ENCODE measurements around a stretch of chr1.

DNA sequence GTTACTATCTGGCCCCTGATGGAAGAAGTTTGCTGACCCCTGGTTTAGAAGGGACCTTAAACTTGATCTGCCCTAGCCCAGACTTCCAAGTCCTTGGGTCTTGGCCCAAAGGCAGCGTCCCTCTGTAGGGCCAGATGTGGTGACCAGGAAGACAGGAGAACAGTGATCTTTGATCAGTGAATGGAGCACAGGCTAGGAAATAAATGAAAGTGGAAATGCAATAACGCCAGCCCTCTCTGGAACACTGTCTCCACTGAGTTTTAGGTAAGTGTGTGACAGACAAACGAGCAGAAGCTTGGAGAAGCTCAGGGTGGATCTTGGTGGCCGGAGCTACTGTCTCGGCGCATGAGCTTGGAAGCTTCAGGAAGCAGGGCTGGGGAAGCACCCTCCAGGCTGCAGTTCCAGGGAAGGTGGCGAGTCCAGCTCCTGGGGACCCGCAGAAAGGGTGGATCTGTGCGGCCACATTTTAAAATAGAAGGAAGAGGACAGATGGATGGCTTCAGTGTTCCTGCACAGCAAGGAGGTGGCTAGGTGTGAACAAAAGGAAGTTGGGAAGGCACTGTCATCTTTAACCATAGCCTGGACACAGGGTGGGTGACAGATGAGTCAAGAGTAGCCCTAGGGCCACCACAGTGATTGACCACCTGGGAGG, 58.6 kb downstream of the SPSB1 start:
- RRBS, result no CpG with 5 or more reads among the region's 9 CpGs

- RRBS, result no CpG with 5 or more reads among the region's 39 CpGs
These were observed 63.6 kb downstream of the SPSB1 start for GRCh38 chr1:9355959-9357076.

- RRBS, result no CpG with 5 or more reads among the region's 12 CpGs
These were observed 92.1 kb upstream of the SLC25A33 start for GRCh38 chr1:9447086-9447669.

DNA sequence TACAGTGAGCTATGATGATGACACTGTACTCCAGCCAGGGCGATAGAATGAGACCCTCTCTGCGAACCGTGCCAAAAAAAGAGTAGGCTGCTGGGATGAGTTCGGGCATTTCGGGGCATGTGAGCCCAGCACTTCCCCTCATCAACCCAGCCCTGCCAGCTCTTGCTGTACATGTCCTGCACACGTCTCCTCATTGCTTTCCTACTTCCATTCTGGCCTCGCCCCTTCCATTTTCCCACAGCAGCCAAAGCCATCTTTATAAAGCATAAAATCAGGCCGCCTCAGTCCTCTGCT, 47.6 kb downstream of the PIK3CD start:
- RRBS, result no CpG with 5 or more reads among the region's 8 CpGs

- RRBS, result no CpG with 5 or more reads among the region's 9 CpGs
These were observed 16.2 kb downstream of the CLSTN1 start for GRCh38 chr1:9807630-9807961.

DNA sequence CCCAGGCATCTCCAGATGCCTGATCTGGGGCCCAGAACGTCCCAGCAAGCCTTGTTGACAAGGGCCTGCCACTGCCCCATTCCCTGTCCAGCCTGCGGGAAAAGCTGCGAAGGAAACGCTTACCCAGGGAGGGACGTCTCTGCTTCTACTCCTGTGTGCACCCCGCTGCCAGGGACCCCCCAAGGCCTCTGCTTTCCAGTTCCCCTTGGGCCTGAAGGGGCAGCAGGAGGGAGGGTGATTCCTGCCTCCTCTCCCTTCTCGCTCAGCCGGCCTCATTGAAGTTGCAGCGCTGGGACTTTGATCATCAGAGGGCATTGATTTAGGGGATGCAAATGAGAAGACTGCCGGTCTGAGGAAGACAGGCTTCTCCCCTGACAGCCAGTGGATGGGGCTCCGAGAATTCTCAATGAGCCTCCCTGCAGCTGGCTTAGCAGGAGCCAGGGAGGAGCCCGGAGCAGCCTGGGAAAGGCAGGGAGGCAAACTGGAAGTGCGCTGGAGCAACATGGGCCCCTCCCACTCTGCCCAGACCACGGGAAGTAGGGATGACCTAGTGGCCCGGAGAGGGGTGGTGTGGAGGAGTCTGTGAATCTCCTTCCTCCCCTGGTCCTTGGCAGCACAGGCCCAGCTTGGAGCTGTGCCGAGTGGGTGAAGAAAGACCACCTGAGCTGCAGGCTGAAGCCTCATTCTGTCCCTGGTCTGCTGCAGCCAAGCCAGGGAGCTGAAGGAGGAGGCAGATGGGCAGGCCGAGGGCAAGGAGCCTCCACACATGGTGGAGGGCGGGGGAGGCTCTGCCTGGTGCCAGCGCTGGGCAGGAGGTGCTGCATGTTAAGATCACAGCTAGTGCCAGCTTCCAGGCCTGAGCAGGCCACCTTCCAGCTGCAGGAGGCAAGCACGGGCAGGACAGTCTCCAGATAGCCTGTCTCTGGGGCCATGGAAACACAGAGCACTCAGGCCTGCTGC, 12.0 kb upstream of the CLSTN1 start:
- RRBS, result 73% methylated on average over 4 of the region's 20 CpGs

GRCh38 chr1:9843884-9844494, 20.2 kb upstream of the CLSTN1 start:
- RRBS, result no CpG with 5 or more reads among the region's 13 CpGs

DNA sequence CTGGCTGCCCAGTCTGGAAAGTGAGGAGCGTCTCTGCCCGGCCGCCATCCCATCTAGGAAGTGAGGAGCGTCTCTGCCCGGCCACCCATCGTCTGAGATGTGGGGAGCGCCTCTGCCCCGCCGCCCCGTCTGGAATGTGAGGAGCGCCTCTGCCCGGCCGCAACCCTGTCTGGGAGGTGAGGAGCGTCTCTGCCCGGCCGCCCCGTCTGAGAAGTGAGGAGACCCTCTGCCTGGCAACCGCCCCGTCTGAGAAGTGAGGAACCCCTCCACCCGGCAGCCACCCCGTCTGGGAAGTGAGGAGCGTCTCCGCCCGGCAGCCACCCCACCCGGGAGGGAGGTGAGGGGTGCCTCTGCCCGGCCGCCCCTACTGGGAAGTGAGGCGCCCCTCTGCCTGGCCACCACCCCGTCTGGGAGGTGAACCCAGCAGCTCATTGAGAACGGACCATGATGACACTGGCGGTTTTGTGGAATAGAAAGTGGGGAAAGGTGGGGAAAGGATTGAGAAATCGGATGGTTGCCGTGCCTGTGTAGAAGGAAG, 3.9 kb upstream of the UBE4B start:
- RRBS, result no CpG with 5 or more reads among the region's 33 CpGs

DNA sequence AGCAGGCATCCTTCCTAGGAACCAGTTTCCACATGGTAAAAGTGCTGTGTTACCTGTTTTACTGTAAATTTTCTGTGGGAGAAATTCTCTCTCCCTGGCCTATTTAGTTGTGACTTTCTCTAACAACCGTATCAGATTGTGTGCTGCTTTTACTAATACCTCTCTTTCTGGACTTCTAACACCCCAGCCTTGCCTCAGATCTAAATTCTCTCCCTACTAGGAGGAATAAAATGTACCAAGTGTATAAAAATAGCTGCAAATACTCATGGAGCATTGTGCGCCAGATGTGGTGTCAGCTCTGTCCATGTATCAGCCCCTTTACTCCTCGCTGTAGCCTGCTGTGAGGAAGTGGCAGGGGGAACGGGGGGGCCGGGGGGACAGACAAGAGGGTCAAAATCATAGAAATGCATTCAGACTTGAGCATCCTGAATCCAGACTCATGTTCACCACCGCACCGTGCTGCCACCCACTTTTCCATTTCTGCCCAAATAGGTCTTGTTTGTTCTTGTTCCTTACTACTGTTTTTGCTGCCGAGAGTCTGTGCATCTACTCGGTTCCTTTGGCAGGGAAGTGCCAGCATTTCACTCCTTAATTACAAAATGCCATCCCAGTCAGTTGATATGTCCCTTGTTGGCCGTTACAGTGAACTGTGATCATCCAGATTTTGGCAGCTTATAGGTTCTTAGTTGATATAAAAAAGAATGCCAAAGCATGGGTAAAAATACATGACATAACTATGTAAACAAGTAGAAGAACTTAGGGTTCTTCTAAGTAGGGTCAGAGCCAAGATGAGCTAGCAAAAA, 76.3 kb downstream of the UBE4B start:
- RRBS, result no CpG with 5 or more reads among the region's 10 CpGs

DNA sequence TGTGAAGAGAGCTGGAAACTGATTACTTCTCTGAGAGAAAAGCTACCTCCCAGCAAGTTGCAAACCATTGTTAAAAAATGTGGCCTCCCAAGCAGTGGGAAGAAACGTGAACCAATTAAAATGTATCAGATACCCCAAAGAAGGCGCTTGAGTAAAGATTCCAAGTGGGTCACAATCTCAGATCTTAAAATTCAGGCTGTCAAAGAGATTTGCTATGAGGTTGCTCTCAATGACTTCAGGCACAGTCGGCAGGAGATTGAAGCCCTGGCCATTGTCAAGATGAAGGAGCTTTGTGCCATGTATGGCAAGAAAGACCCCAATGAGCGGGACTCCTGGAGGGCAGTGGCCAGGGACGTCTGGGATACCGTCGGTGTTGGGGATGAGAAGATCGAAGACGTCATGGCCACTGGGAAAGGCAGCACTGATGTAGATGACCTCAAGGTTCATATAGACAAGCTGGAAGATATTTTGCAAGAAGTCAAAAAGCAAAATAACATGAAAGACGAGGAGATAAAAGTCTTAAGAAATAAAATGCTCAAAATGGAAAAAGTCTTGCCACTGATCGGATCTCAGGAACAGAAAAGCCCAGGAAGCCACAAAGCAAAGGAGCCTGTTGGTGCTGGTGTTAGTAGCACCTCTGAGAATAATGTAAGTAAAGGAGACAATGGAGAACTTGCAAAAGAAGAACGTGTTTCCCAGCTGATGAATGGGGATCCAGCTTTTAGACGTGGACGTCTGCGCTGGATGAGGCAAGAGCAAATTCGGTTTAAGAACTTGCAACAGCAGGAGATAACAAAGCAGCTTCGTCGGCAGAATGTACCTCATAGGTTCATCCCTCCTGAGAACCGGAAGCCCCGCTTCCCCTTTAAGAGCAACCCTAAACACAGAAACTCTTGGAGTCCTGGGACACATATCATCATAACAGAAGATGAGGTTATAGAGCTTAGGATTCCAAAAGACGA, 93.1 kb downstream of the KIF1B start:
- RRBS, result no CpG with 5 or more reads among the region's 21 CpGs

DNA sequence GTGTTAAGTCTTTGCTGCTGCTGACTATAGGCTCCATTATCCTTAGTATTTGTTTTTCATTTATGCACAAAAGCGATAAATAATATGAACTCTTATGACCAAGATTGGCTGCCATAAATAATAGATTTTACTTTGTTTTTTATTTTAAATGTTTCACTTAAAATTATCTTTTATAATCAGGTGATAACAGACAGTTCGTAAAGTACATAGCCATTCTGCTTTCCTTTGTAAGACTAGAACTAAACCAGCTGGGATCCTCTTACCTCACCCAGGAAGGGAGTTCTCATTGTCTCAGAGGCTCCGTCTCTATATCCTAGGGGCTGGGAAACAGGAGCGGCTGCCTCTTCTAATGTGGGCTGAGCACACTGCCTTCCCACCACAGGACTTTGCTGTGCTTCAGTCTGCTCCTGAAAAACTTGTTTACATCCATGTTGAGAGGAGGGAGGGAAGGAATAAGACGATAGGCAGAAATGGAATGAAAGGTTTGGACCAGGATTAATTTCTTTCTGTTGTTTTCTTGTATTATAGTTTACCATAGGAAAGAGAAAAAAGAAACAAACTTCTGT, 45.6 kb upstream of the PGD start:
- RRBS, result no CpG with 5 or more reads among the region's 5 CpGs

- RRBS, result no CpG with 5 or more reads among the region's 25 CpGs
These were observed 20.0 kb upstream of the PGD start for GRCh38 chr1:10378461-10379652.

DNA sequence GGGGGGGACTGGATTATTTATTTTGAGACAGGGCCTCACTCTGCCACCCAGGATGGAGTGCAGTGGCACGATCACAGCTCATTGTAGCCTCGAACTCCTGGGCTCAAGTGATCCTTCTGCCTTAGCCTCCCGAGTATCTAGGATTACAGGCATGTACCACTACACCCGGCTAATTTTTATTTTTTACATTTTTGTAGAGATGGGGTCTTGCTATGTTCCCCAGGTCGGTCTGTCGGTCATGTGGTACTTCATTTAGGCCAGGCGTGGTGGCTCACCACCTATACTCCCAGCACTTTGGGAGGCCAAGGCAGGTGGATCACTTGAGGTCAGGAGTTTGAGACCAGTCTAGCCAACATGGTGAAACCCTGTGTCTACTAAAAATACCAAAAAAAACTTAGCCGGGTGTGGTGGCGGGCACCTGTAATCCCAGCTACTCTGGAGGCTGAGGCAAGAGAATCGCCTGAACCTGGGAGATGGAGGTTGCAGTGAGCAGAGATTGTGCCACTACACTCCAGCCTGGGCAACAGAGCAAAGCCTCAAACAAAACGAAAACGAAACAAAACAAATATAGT, 7.4 kb downstream of the CORT start:
- RRBS, result no CpG with 5 or more reads among the region's 12 CpGs

DNA sequence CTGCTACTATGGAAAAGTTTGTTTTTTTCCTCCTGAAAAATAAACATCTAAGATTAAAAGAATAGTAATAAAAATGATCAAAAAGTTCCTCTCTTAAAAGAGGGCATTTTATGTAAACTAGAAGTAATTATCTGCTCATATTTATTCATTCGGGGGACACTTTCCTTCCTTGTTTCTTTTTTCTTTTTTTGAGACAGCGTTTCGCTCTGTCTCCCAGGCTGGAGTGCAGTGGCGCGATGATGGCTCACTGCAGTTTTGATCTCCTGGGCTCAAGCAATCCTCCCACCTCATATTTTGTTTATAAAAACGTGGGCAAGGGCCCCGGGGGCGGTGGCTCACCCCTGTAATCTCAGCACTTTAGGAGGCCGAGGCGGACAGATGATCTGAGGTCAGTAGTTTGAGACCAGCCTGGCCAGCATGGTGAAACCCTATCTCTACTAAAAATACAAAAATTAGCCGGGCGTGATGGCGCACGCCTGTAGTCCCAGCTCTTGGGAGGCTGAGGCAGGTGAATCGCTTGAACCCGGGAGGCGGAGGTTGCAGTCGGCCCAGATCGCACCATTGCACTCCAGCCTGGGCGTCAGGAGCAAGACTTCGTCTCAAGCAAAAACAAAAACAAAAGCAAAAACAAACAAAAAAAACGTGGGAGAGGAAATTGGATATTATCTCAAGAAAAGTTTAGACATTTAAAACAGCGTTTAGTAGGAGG, 880 bp upstream of the DFFA start:
- RRBS, result no CpG with 5 or more reads among the region's 23 CpGs

GRCh38 chr1:10510496-10511354, 36.0 kb downstream of the PEX14 start:
- RRBS, result no CpG with 5 or more reads among the region's 10 CpGs

GRCh38 chr1:10536001-10536884, 61.5 kb downstream of the PEX14 start:
- RRBS, result no CpG with 5 or more reads among the region's 16 CpGs

GRCh38 chr1:10541332-10541578, 66.5 kb downstream of the PEX14 start:
- RRBS, result no CpG with 5 or more reads among the region's 13 CpGs

DNA sequence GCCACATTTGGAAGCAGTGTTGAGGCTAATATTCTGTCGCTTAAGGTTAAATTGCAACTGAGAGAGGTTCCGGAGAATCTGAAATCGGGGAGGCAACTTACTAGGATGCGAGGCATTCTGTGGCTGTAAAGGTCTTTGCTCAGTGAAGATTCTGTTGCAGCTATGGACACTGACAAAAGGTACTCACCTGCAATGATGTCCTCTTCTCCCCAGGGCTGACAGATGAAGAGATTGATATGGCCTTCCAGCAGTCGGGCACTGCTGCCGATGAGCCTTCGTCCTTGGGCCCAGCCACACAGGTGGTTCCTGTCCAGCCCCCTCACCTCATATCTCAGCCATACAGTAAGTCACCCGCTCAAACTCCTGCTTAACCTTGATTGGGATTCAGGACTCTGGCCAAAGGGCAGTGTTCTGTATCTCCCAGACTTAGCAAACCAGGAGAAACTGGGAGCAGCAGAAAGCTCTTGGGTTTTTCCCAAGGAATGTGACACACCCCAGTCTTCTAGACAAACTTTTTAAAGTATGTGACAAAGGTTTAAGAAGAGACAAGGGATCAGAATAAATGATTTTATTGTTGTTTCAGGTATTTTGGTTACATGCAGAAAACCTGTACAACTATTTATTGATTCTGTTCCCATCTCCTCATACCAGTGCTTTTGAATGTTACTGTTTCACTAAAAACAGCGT, 124.4 kb downstream of the PEX14 start:
- RRBS, result no CpG with 5 or more reads among the region's 9 CpGs

DNA sequence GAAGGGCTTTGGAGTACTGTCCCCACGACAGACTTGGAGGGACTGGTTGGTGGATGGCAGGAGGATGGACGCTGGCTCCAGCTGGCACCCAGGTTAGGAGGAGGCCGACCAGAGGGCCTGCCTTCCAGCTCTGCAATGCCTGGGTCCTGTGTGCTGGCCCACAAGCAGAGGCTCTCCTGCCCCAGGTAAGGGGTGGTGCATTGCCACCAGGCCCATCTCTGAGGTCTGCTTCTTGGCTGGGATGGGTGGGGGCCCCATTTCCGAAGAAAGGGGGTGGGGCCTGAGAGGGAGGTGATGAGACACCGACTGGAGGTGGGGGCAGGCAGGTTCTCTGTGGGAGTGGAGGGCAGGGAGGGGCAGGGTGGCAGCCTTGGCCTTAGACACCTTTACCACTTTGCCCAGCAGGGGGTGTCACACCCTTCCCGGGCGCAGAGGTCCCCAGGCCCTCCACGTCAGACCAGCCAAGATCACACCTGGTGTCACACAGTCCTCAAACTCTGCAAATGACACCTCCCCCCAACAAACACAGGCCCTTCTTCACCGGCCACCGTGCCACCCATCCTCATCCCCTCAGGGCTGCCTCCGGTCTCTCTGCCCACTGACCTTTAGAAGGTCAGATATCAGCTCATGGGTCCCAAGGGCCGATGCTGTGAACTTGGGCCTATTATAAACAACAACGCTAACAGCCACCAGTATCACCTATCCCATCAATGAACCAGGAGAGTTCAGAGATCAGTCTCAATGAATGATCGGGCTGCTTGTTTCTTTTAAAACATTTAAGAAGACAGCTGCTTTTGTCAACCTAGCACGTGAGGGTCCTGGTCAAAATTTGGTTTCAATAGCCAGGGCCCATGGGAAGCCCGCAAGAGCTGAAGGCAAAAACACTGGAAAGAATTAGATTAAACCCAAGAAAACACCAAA, 104.0 kb downstream of the CASZ1 start:
- RRBS, result 100% methylated on average over 1 of the region's 16 CpGs

GRCh38 chr1:10793085-10793901, 3.2 kb downstream of the CASZ1 start:
- RRBS, result no CpG with 5 or more reads among the region's 21 CpGs